ENCODE data around the genes KPNB1 and SP6.

GRCh38 chr17:47305682-47305955 is 18.1 kb upstream of the EFCAB13 start:
- PRO-cap: no peak

- PRO-cap: bidirectional peak, plus-strand start at chr17:47649965, minus-strand start at chr17:47649632; bidirectional peak, plus-strand start at chr17:47650780, minus-strand start at chr17:47650513
Measured at GRCh38 chr17:47649672-47650681, at the start of gene KPNB1. KPNB1 (plus strand) TSS chr17:47649919.

- PRO-cap: no peak
Measured at GRCh38 chr17:47659509-47660570, 10.1 kb downstream of the KPNB1 start.

DNA sequence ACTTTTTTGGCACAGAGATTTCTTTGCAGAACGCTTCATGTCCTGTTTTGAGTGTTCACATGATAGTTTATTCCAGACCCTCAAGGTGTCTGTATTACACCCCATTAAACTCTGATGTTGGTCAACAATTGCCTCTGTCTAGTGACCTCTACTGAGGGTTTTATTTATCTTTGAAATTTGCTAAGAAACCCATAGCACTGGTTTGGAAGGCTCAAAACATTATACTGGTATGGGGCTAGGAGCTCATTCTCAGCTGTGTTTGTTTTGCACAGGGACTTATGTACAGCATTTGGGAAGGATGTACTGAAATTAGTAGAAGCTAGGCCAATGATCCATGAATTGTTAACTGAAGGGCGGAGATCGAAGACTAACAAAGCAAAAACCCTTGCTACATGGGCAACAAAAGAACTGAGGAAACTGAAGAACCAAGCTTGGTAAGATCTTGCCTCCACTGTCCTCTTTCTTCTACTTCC is 13.7 kb upstream of the TBKBP1 start:
- PRO-cap: no peak

- PRO-cap: no peak
Measured at GRCh38 chr17:47707111-47707931, 13.4 kb downstream of the TBKBP1 start.

- PRO-cap: no peak
Measured at GRCh38 chr17:47810176-47811075, 11.2 kb downstream of the OSBPL7 start.

DNA sequence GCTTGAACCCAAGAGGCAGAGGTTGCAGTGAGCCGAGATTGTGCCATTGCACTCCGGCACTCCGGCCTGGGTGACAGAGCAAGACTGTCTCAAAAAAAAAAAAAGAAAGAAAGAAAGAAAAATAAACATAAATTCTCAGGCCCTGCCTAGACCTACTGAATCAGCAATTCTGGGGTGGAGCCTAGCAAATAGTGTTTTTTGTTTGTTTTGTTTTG is 1.6 kb downstream of the MRPL10 start:
- PRO-cap: no peak

DNA sequence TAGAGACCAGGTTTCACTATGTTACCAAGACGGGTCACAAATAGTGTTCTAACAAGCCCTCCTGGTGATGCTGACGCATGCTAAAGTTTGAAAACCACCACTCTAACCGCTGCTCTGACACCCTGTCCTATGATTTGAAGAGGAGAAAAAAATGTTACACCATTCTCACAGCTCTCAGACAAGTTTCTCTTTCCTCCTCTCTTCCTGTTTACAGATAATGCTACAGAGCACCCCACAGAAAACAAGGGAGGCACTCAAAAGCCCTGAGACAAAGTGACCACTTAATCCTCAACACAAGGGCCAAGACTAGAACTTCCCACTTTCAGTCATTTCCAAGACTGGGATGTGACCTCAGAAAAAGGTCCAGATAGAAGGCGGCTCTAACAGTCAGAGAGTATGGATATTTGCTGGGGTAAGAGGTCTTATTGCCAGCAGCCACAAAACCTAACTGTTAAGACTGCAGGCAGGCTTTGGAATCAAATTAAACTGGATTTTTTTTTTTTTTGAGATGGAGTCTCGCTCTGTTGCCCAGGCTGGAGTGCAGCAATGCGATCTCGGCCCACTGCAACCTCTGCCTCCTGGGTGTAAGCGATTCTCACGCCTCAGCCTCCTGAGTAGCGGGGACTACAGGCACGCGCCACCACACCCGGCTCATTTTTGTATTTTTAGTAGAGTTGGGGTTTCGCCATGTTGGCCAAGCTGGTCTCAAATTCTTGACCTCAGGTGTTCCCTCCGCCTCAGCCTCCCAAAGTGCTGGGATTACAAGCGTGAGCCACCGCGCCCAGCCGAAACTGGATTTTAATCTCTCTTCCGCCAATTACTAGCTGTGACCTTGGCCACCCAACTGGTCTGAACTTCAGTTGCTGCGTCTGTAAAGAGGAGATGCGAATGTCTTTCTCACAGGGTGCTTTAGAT is 1.1 kb downstream of the MRPL10 start:
- PRO-cap: no peak

- PRO-cap: no peak
Measured at GRCh38 chr17:47850808-47851745, at the start of gene SP6. SP6 (minus strand) TSS chr17:47851163.

DNA sequence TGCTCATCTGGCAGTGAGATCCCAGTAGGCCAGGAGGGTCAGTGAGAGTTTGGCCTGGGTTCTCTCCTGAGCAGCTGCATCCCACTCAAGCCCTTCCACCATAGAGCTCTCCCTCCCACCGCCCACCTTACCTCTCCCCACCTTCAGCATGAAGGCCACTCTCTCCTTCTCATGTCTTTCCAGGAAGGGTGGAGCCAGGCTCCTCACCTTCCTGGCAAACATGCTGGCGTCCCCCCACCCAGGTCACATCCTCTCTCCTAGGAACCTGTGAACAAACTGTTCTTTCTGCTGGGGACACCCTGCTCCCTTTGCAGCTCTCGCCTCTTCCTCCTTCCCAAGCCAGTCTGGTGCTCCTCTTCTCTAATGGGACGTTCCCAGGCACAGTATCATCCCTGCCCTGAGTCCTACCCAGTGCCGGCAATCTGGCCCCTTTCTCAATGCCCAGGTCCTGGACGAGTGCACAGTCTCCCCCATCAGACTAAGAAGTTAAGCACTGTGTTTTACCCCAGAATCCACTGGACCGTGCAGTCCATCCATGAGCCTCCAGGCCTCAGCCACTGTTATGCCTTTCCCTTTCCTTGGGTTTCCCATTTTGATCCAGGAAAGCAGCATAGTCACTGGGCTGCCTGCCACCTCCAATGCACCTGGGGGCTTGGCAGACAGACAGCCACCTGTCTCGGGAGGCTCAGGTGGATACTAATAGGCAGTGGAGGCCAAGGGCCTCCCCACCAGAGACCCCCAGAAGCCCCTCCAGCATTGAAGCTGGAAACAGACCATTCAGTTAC is 12.7 kb upstream of the SP2 start:
- PRO-cap: no peak

- PRO-cap: no peak
Measured at GRCh38 chr17:47883934-47884652, 11.9 kb upstream of the SP2 start.

DNA sequence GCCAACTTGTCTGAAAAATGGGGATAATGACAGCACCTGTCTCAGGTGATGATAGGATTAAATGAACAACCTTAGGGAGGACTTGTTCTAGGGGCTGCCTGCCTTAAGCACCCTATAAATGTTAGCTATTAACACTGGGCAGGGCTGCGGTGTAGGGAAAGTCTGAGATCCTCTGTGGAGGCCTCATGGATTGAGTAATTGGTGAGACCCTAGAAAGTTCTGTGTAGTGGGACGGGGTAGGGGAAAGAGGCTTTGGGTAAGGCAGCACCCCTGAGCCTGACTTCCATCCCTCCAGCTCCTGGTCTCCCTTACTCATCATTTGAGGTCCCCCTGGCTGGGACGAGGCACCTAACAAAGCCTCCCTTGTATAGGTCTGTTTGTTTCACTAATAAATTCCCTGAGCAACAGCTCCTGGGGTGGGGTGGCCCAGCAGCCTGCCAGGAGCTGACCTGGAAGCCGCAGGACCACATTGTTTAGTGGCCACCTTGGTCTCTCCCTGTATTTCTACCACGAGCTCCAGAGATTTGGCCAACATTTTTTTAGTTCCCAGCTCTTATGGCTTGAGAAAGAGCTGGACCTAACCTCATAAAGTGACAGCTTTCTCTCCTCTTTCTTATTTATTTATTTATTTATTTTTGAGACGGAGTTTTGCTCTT is 7.3 kb downstream of the PRR15L start:
- PRO-cap: no peak

DNA sequence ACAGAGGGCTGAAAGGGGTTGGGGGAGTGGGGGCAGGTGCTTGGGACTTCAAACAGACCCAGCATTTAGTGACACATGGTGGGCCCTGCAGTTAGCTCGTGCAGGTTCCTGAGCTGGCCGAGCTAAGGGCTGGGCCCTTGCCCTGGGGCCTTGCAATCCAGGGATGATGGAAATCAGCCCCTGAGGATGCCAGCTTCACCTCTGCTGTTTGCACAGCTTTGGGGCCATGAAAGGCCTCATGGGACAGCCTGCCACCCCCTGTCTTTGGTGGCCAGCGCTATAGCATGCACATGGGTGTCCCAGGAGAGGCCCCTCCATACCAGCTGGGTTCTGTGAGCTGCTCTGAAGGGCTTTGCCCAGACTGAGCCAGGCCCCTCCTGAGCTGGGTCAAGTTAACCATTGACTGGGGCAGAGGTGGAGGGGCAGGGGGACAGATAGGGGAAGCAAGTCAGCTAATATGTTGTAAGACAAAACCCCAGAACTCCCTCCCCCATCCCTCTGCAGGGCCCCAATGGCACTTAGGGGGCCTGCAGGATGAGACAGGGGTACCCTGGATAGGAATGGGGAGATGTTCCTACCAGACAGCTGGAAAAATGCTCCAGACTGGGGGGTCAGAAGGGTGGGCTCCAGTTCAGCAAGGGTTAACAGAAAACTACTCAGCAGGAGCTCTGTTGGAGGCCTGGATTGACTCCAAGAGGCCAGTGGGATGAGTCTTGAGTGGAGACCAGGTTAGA is 702 bp downstream of the PRR15L start:
- PRO-cap: no peak

DNA sequence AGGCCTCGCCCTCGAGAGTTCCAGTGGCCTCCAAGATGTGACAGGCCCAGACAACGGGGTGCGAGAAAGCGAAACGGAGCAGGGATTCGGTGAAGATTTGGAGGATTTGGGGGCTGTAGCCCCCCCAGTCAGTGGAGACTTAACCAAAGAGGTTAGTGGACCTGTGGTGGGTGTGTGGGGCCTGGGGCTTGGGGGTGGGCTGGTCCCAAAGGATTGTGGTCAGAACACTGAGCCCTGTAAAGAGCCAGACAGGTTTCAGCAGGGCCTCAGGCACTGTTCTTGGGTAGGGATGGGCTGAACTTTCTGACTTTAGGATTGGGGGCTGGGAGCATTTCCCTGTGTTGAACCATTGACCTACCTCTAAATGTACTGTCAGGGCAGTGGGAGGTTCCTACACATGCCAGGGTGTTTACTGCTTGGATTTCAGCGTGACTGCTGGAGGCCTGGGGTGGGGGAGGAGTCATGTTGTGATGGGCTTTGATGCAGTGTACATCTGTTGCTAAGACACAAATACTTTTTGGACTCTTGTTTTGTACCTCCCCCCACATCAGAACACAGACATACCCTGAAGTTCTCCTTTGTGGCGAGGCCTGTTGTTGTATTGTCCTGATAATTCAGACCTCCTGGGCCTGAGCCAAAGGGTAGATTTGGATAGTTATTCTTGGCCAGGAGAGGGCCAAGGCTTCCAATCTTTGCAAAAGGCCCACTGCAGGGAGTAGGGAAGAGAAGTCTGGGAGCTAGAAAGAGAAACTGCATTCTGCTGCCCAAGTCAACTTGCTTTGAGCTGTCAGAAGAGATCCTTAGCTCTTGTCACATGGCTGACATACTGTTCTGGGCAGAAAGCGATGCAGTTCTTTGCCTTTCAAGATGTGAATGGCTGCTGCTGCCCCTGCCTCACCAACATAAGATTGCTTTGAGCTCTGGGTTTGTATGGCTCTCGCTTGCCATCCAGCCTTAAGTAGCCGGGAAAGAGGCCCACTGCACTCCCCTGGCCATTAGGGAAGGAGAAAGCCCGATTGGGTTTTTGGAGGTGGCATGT is 3.6 kb downstream of the NFE2L1 start:
- PRO-cap: no peak

DNA sequence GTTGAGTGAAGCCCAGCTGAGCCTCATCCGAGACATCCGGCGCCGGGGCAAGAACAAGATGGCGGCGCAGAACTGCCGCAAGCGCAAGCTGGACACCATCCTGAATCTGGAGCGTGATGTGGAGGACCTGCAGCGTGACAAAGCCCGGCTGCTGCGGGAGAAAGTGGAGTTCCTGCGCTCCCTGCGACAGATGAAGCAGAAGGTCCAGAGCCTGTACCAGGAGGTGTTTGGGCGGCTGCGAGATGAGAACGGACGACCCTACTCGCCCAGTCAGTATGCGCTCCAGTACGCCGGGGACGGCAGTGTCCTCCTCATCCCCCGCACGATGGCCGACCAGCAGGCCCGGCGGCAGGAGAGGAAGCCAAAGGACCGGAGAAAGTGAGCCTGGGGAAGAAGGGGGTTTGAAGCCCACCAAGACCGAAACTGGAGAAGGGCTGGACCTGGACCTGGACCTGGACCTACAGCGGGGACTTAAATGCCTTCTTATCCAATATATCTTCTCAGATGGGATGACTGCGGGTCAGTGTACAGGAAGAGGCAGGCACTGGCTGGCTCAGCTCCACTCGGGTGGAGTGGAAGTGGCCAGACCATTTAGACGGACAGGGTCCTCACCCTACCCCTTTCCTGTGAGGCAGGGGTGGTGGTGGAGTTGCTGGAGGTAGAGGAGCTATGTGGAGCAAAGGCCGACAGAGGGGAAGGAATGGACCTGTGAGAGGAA is 11.3 kb downstream of the NFE2L1 start:
- PRO-cap: no peak

GRCh38 chr17:48214017-48214328 is 106.4 kb downstream of the SNX11 start:
- PRO-cap: no peak

GRCh38 chr17:48240950-48241457 is 133.4 kb downstream of the SNX11 start:
- PRO-cap: no peak

- PRO-cap: no peak
Measured at GRCh38 chr17:48310692-48311489, 119.1 kb downstream of the SKAP1 start.

DNA sequence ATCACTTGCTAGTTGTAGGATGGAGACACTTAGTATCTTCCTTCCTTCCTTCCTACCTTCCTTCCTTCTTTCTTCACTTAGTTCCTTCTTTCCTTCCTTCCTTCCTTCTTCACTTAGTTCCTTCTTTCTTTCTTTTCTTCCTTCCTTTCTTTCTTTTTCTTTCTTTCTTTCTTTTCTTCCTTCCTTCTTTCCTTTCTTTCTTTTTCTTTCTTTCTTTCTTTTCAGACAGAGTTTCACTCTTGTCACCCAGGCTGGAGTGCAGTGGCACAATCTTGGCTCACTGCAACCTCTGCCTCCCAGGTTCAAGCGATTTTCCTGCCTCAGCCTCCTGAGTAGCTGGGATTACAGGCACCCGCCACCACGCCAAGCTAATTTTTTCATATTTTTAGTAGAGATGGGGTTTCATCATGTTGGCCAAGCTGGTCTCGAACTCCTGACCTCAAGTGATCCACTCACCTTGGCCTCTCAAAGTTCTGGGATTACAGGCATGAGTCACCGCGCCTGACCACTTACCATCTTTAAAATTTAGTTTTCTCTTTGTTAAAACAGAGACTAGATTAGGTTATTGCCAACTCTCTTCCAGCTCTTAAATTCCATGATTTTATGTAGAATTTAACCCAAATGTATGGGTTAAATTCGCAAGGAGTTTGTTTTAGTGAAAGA is 91.9 kb downstream of the SKAP1 start:
- PRO-cap: no peak

DNA sequence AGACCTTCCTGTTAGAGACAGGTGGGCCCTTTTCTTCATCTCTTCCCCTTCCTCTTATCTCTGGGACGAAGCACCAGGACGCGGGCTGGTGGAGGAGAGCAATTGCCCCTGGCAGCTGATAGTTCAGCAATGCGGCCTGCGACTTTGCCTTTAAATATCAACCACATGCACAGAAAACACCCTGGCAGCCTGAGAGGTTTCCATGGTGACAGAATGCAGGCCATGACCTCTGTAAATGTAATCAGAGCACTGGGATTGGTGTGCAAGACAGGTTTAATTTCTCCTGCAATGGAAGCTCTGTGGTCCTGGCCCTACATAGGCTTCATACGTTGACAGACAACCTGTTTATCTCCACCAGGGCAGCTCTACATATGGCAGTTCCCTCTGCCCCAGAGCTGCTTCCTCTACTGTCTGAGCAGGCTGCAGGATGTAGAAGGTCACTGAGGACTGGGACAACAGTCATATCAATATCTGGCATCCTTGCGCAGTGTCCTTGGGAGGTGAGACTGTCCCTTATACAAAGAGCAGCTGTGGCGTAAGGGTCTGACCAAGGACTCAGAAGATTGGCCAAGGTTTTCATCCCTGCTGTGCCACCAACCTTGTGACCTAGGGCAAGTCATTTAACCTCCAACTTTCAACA is 10.1 kb upstream of the SKAP1 start:
- PRO-cap: no peak